ENCODE measurements around a stretch of chr21.

DNA sequence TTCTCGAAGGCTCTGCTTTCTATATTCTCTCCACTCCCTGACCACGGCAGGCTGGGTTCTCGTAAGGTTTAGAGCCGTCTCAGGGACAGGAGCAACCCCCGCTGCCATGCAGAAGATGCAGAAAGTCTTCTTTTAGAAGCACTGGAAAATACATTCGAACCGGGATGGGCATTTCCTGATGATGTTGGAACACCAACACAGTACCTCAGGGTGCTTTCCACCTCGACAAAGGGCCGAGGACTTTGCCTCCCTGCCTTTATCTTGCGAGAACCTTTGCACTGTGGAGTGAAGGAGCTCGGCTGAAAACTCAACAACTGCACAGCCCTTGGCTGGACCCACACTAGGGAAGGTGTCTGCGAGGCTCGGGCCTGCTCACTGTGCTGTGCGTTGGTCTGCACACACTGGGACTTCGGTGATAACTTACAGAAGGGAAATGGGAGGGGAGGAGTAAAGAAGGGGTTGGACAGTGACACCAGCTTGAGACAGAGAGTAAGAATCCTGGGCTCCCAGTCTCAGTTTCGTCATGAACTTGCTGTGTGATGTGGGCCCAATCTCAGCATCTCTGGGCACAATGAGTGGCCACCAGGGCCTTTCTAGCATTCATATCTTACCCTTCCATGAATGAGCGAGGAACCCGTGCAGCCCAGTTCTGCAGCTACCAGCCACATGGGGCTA, 18.3 kb downstream of the RCAN1 start:
- PRO-cap, 2 experiments = no peak in any of the 2 experiments

- PRO-cap, 2 experiments = no peak in any of the 2 experiments
These were observed 126.9 kb downstream of the CLIC6 start for GRCh38 chr21:34795450-34796285.

- PRO-cap, 2 experiments = no peak in any of the 2 experiments
These were observed 128.1 kb downstream of the CLIC6 start for GRCh38 chr21:34796779-34797431.

DNA sequence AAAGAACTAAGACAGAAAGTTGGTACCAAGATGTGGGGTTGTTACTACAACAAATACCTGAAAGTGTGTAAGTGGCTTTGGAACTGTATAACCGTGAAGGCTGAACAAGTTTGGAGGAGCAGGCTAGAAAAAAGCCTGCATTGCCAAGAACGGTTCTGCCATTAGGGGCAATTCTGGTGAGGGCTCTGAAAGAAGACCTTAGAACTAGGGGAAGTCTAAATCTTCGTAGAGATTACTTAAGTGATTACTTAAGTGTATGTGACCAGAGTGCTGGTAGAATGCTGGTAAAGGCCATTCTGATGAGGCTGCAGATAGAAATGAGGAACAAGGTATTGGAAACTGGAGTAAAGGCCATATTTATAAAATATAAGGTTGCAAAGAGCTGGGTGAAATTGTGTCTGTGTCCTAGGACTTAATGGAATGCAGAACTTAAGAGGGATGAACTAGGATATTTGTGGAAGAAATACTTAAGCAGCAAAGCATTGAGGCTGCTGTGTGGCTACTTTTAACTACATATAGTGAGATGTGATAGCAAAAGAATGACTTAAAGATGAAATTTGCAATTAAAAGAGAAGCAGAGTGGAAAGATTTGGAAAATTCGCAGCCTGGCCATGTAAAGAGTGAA, 158.1 kb downstream of the CLIC6 start:
- PRO-cap, 2 experiments = no peak in any of the 2 experiments

DNA sequence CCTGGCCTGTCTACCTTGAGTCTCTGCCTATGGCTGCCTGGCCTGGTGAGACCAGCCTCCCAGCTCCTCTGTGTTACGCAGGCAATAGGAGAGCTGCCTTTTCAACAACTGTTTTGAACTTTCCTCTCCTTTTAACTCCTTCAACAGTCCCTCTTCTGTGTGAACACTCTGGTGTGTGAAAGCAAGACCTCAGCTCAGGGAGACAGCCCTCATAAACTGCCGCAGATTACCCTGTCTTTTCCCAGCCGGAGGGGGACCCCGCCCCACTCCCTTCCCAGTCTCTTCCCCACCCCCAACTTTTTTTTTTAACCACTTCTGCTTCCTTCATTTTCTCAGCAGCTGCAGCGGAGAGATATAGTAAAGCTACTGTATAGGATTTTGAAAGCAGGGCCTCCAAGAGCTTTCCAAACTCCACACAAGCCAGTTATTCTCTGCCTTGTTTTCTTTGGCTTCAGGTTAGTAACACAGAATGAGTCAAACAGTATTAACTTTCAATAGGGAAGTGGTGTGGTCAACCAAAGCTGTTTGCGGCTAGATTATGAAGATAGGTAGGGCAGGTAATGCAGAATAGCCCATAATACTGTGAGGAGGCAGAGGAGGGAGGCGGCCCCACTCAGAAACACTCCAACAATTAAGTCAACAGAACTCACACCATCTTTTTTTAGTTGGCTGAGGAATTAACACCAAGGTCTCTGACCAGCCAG, 176.8 kb downstream of the CLIC6 start:
- PRO-cap, 2 experiments = no peak in any of the 2 experiments

GRCh38 chr21:34867767-34868206, 181.3 kb downstream of the RUNX1 start:
- PRO-cap, 2 experiments = no peak in any of the 2 experiments

GRCh38 chr21:34873730-34874401, 175.2 kb downstream of the RUNX1 start:
- PRO-cap, 2 experiments = no peak in any of the 2 experiments

- PRO-cap, 2 experiments = no peak in any of the 2 experiments
These were observed 74.9 kb downstream of the RUNX1 start for GRCh38 chr21:34974108-34974621.

- PRO-cap, 2 experiments = peak in 1 of 2 experiments; most common plus-strand start chr21:34992338 (in 1)
These were observed 57.0 kb downstream of the RUNX1 start for GRCh38 chr21:34992151-34992446.

DNA sequence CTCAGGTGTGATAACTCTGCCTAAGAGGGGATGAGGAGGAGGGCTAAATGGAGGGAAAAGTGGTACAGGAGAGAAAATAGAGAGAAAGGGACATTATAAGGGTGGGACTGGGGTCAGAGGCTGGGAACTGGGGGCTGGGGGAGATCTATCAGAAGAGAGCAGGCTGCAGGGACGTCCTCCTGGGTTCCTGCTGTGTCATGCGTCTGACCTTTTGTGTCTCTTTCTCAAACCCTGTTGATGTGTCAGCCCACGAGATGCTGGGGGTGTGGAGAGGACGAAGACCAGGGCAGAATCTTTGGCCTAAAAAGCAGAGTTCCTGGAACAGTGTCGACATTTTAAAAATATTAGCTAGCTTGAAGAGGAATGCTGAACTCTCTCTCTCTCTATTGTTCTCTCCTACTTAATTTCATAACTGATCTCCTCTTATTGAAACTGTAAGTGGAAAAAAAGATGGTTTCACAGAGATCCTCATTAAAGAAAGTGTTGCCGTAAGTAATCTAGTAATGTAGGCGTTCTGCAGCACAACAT, 52.8 kb downstream of the RUNX1 start:
- PRO-cap, 2 experiments = no peak in any of the 2 experiments

- PRO-cap, 2 experiments = peak in 1 of 2 experiments; most common minus-strand start chr21:35005952 (in 1)
These were observed 43.4 kb downstream of the RUNX1 start for GRCh38 chr21:35005784-35006032.

GRCh38 chr21:35019350-35019930, 29.7 kb downstream of the RUNX1 start:
- PRO-cap, 2 experiments = no peak in any of the 2 experiments

DNA sequence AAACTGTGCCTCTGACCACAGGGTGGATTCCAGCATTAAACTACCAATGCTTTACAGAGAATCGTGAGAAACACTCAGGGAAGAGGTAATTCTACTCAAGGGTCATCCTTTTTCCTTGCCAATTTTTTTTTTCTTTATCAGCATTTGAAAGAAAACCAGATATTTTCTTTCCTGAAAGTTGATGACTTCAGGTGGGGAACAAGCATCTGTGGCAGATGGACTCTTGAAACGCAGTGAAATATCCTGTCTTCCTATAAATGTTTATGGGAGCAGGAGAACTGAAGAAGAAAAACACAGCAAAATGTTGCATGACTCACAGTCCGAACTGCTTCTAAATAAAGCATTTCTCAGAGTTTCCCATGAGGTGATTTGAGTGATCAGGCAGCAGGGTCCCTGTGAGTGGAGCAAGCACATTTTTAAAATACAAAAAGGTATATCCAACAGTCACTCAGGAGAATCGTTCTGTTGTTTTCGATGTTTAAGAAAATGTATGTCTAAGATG, 154.2 kb upstream of the RUNX1 start:
- PRO-cap, 2 experiments = peak in 1 of 2 experiments; most common plus-strand start position 362 of the sequence (in 1); most common minus-strand start position 235 of the sequence (in 1)

DNA sequence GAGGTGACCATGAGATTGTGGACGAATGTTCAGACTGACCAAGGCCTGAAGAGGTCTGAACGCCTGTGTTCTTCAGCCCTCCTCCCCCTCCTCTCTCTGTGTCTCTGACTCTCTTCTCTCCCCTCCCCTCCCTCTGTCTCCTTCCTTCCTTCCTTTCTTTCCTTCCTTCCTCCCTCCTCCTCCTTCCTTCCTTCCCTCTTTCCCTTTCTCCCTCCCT, 157.3 kb upstream of the RUNX1 start:
- PRO-cap, 2 experiments = no peak in any of the 2 experiments

DNA sequence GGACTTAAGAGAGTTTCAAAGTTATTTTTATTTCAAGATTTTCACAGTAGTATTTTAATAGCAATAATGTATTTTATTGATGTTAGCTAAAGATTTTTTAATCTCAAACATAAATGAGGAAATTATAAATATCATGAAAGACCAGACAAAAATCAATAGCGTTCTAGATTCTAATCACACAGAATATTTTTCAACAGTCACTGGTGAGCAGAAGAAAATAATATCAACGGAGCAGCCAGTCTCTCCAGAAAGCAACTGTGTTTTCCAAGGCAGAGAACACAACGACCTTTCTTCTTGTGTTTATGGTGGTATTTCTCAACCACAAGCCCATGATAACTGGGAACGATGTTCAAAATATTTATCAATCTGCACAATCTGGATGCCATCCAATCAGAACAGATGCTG, 162.5 kb upstream of the RUNX1 start:
- PRO-cap, 2 experiments = no peak in any of the 2 experiments

GRCh38 chr21:36065524-36065869, 4.3 kb upstream of the CBR1 start:
- PRO-cap, 2 experiments = peak in 1 of 2 experiments; most common plus-strand start chr21:36065803 (in 1)

DNA sequence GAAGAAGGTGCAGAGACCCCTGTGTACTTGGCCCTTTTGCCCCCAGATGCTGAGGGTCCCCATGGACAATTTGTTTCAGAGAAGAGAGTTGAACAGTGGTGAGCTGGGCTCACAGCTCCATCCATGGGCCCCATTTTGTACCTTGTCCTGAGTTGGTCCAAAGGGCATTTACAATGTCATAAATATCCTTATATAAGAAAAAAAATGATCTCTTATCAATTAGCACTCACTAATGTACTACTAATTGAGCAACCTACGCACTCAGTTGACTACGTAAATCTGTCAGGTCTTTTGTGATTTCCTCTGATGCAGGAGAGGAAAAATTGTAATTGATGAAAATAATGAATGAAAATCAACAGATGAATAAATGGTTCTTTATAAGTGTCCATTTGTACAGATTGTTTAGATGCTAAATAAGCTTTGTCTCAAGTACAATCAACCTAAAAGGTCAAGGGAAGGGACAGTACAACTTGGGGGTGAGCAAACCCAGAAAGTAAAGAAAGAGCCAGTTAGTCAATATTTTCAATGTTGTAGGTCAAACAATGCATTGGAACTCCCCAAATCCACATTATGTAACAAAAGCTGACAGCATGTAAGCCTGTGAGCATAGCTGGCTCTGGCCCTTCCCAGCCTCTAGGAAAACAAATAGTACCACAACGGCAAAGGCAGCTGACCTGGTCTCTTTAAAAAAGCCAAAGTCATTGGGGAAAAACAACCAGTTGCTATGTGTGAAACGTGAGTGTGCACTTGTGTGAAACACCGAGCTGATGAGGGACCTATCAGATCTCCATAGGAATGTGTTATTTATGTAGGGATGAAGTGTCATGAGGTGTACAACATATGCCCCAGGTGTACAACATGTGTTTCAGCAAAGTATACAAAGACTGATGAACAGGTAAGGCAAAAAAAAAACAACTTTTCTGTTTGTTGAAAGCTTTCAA, 3.2 kb downstream of the CBR1 start:
- PRO-cap, 2 experiments = no peak in any of the 2 experiments

- PRO-cap, 2 experiments = no peak in any of the 2 experiments
These were observed 10.6 kb downstream of the CBR1 start for GRCh38 chr21:36080426-36080849.

- PRO-cap, 2 experiments = no peak in any of the 2 experiments
These were observed 22.0 kb upstream of the CBR3 start for GRCh38 chr21:36112620-36113507.

GRCh38 chr21:36187852-36188154, 31.2 kb downstream of the DOP1B start:
- PRO-cap, 2 experiments = no peak in any of the 2 experiments